ENCODE measurements around the genes VWA5B2, PSMD2, CHRD, EPHB3 and MAGEF1.

DNA sequence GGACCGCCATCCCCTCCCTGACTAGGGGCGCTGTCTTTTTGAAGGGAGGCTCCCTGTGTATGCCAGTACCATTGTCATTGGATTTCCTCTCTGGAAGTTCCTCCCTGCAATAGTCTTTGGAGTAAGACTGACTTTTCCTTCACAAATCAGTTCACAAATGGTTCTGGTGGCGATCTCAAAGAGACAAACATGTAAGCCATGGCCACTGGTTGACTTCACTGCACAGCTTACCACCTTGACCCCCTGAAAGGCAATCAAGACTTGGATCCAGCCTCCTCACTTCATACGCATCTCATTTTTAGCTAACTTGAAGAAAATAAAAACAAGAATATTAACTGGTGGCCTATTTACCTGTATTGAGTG, 60.7 kb upstream of the MCF2L2 start:
- RRBS: no CpG with 5 or more reads among the region's 4 CpGs

- RRBS: no CpG with 5 or more reads among the region's 4 CpGs
Measured at GRCh38 chr3:183511718-183512209, 43.7 kb downstream of the KLHL6 start.

DNA sequence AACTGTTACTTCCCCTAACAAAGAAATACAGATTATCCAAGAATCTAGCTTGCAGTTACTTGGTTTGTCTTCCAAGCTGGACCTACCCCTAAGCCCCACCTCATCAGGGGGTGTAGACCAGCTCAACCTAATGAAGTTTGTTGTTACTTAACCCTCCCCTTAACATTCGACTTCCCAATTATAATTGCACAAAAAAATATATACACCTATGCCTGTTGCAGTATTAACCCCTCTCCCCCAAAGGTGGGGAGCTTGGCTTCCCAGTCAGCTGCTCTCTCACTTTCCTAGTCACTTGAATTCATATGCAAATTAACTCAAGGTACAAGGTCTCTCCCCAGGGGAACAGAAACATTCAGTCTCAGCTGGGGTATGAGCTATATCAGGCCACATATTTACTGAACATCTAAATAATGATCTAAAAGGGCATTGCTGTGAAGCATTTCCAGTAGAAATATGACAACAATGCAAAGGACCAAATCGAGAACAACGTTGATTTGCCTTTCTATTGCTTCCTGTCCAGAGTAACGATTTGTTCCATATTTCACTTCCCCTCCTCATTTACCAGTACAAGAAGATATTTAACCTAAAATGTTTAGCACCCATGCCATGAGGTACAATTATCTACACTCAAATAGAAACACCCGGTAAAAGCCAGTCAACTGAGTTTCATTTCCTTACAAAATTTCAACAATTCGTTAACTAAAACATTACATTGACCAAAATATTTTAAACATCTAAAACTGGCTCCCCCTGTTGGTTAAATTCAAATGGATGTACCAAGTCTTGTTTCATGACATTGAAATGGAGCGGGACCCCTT, 36.4 kb upstream of the KLHL6 start:
- RRBS: no CpG with 5 or more reads among the region's 7 CpGs

- RRBS: no CpG with 5 or more reads among the region's 3 CpGs
Measured at GRCh38 chr3:183627105-183627582, 8.3 kb upstream of the KLHL24 start.

DNA sequence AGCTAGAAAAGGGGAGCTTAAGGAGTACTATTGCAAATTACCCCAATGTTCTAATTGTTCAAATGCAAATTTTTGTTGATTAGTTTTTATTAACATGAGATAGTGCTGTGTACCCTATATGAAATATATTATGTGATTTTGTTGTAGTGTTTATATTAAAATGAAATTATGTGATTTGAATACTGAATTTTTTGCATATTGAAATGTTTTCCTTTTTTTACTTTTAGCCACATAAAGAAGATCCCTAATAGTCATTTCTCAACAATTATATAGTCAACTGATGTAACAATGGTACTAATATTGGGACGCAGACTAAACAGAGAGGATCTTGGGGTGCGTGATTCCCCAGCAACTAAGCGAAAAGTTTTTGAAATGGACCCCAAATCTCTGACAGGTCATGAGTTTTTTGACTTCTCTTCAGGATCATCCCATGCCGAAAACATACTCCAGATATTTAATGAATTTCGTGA, 14.7 kb downstream of the KLHL24 start:
- RRBS: no CpG with 5 or more reads among the region's 5 CpGs

GRCh38 chr3:184229191-184229716, at the start of gene VWA5B2:
VWA5B2 (plus strand) TSS chr3:184229585.
- RRBS: 3% methylated on average over 5 of the region's 54 CpGs

GRCh38 chr3:184299153-184299975, at the start of gene PSMD2:
PSMD2 (plus strand) TSS chr3:184299241.
- RRBS: under 1% methylated on average over 21 of the region's 67 CpGs

GRCh38 chr3:184328383-184328967, 8.9 kb upstream of the FAM131A start:
- RRBS: no CpG with 5 or more reads among the region's 5 CpGs

GRCh38 chr3:184361205-184361533, 236 bp downstream of the CLCN2 start:
- RRBS: no CpG with 5 or more reads among the region's 19 CpGs

- RRBS: 4% methylated on average over 69 of the region's 151 CpGs
Measured at GRCh38 chr3:184379568-184380820, at the start of gene CHRD. CHRD (plus strand) TSS chr3:184380054.

- RRBS: no CpG with 5 or more reads among the region's 15 CpGs
Measured at GRCh38 chr3:184466127-184466959, 86.5 kb downstream of the CHRD start.

GRCh38 chr3:184472773-184473389, 88.7 kb upstream of the EPHB3 start:
- RRBS: no CpG with 5 or more reads among the region's 12 CpGs

DNA sequence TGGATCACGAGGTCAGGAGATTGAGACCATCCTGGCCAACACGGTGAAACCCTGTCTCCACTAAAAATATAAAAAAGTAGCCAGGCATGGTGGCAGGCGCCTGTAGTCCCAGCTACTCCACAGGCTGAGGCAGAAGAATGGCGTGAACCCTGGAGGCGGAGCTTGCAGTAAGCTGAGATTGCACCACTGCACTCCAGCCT, 42.1 kb upstream of the EPHB3 start:
- RRBS: no CpG with 5 or more reads among the region's 5 CpGs

GRCh38 chr3:184561046-184562205, at the start of gene EPHB3:
EPHB3 (plus strand) TSS chr3:184561785.
- RRBS: 2% methylated on average over 31 of the region's 98 CpGs

- RRBS: no CpG with 5 or more reads among the region's 11 CpGs
Measured at GRCh38 chr3:184565578-184566173, 4.1 kb downstream of the EPHB3 start.

DNA sequence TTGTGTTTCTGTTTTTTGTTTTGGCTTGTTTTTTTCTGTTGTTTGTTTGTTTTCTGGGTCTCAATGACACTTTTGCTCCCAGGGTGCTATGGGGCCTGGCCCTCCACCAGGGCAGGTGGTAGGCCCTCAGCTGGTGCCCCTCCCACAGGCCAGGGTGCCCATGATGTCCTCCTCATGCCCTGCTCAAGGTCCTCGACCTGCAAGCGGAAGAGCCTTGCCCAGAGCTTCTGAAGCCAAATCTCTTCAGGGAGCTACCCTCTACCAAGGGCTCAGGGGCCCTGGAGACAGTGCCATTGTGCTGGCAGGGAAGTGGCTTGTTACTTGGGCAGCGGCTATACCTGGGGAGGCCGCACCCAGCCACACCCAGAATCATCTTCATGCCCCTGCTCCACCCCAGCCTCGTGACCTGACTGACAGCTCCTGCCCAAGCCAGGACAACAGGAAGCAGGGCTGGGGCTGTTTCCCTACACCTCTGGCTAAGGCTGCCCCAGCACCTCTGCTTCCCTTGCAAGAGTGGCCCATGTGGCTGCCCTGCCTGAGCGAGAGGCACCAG, 5.3 kb downstream of the EPHB3 start:
- RRBS: no CpG with 5 or more reads among the region's 6 CpGs

DNA sequence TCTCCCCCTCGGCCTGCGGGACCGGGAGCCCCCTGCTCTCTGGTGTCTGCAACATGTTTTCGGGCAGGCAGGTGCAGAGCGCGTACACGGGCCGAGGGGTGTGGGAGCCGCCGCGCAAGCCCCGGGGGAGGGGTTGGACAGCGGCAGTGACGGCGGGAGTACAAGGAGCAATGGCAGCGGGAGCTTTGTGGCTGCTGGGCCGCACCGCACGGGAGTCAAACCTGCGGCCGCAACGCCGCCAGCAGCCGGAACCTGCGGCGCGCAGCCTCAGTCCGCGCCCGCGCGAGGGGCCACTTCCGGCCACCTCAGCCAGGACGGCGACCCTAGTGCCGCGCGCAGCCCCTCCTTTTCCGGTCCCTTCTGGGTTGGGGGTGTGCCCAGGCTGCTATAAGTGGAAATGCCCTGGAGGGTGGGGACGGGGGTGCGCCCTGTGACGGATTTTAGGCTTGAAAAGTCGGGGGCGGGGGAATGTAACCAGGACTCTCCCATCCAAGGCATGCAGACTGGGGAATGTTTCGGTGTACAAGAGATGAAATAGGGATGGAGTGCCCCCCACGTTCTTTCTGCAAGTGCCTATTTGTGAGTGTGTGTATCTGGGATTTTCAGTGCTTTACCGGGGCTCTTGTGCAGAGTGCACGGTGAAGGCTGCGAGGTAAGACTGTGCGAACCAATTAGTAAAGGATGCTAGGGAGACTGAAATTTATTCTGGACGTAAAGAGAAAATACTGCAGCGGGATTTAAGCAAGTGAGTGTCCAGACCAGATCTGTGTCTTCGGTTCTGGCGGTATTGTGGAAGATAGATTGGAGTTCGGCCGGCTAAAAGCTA, at the start of gene MAGEF1:
TSS of gene MAGEF1 (minus strand) at position 298 of the 826 bp plus-strand sequence.
- RRBS: 1% methylated on average over 27 of the region's 56 CpGs

- RRBS: no CpG with 5 or more reads among the region's 4 CpGs
Measured at GRCh38 chr3:184817176-184817519, 5.2 kb downstream of the VPS8 start.

DNA sequence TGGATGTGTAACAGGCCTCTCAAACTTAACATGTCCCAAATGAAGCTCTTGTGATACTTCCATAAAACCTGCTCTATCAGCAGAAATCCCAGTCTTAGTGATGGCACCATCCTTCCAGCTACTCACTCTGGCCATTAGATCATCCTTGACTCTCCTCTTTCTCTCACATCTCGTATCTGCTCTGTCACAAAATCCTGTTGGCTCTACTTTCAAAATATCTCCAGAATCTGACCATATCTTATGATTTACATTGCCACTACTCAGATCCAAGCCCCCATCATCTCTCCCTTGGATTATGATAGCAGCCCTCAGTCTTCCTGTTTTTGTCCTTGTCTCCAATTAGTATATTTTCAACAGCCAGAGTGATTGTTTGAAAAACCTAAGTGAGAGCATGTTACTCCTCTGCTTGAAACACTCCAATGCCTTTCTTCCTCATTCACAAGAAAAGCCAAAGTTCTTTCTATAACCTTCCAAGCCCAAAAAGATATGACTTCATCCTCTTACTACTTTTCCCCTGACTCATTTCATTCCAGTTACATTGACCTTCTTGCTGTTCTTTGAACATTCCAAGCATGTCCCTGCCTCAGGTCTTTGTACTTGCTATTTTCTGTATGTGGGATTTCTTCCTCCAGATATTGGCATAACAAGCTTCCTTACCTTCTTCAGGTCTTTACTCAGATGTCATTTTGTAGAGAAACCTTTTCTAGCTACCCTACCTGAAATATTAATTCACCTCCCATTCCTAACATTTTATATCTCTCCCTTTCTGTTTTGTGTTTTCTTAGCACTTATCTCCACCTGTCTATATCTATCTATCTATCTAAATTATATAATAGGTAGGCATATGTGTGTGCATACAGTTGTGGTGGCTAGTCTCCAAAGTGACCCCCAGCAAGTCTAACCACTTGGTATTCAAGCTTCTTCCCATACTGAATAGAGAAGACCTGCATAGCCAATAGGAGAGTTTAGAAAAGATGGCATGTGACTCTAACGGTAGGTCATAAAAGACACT, 28.3 kb downstream of the EHHADH start:
- RRBS: no CpG with 5 or more reads among the region's 2 CpGs

Measured in AG08470 (cell line).